LNCaP clone FGC (cell line): ENCODE results near the gene CEMIP.

DNA sequence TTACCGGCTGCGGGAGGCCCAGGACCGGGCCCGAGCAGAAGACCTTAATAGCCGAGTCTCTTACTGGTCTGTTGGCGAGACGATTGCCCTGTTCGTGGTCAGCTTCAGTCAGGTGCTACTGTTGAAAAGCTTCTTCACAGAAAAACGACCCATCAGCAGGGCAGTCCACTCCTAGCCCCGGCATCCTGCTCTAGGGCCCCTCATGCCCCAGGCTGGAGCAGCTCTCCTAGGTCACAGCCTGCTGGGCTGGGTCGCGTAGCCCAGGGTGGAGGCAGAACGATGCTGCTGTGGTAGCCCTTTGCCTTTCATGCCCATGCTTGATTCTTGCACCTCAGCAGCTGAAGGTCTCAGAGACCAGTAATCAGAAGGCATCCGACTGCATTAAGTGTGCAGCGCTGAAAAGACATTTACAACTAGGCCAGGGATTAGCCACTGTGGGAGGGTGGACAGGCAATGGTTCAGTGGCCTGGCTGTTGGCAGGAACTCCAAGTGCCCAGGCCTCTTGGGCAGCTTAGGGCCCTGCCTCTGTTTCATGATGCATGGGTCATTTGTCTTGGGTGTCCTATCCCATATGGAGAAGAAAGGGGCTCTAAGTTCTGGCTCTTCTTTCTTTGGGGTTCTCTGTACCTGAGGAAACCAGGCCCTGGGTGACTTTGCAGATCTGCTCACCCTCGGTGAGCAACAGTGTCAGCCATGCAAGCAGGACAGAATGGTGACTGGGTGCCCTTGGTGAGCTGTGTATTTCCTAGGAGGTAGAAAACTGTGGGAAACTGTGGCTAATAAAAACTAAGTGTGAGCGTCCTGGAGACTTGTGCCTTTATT is 11.3 kb downstream of the TMED3 start:
- RRBS, 2 experiments, result no CpG with 5 or more reads among the region's 17 CpGs

DNA sequence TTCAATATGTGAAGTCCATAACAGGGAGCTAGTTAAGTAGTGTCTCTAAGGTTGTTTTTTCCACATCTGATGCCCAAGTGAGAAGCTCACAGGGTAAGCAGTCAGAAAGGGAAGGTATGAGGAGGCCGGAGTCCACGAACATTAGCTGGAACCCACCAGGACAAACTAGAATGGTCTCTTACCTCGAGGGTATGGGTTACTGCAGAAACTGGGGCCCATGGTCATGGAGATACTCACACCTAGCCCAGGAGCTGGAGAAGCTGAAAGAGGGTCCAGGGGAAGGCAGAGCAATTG is 75.0 kb downstream of the MINAR1 start:
- RRBS, 2 experiments, result no CpG with 5 or more reads among the region's 3 CpGs

DNA sequence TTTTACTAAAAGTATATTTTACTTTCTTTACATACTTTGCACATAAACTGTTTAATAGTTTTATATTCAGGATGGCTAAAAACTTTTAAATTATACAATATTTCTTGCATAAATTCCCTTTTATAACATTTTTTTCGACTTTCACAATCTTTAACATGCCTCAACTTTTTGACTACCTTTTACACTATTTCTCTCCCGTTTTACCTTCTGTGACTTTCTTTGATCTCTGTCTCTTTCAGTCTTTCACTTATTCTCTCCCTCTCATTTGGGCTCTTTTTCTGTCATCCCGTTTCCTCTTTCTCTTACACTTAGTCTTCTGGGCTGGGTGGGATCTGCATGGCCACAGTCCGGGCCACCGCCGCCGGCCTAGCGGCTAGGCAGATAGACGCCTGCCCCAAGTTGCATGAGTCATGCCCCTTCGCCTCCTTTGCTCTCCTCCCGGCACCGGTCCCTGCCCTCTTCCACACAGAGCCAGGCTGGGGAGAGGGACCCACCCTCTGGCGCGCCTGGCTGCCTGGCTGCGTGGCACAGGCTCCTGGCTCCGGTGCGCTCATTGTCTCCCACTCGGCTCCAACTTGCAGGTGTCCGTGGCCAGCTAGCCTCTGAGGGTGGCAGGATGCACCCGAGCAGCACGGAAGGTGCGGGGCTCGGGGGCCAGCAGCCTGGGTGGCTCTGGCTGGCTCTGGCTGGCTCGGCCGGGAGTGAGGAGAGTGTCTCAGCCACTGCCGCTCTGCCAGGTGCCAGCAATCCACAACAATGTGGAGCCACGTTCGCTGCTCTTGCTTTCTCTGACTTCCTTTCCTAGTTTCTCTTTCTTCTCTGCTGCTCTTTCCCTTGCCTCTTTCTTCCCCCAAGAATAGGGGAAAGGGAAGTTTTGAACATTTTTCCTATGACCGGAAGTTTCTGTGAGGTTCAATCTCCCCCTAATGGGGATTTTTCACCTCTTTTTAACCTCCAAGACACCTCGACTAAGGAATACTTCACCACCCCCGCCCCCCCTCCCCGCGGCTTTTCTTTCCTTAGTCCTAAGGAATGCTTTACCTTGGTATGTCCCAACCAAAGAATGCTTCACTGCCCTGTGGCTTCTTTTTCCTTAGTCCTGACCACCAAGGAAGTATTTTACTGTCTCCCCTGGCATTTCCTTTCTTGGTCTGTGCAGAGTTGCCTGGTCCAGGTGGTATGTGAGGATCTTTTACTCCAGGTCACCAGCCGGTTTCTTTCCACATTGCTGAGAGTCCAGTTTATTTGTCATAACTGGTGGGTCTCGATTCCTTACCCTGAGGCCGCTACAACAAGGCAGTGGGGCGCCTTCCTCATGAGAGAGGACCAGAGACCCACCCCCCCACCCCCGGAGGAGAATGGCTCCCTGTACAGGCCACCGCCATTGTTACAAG is 22.5 kb upstream of the MTHFS start:
- RRBS, 2 experiments, result 79 to 81% methylated on average over 6 to 7 of the region's 39 CpGs

- RRBS, 2 experiments, result no CpG with 5 or more reads among the region's 9 CpGs
Measured at GRCh38 chr15:80091926-80092585, 32.6 kb downstream of the ZFAND6 start.

GRCh38 chr15:80177217-80177943 is 24.6 kb downstream of the FAH start:
- RRBS, 2 experiments, result no CpG with 5 or more reads among the region's 5 CpGs

GRCh38 chr15:80250806-80251373 is 1.1 kb downstream of the CTXND1 start:
- RRBS, 2 experiments, result no CpG with 5 or more reads among the region's 17 CpGs

GRCh38 chr15:80317319-80317976 is 65.4 kb upstream of the CTXND1 start:
- RRBS, 2 experiments, result no CpG with 5 or more reads among the region's 7 CpGs

DNA sequence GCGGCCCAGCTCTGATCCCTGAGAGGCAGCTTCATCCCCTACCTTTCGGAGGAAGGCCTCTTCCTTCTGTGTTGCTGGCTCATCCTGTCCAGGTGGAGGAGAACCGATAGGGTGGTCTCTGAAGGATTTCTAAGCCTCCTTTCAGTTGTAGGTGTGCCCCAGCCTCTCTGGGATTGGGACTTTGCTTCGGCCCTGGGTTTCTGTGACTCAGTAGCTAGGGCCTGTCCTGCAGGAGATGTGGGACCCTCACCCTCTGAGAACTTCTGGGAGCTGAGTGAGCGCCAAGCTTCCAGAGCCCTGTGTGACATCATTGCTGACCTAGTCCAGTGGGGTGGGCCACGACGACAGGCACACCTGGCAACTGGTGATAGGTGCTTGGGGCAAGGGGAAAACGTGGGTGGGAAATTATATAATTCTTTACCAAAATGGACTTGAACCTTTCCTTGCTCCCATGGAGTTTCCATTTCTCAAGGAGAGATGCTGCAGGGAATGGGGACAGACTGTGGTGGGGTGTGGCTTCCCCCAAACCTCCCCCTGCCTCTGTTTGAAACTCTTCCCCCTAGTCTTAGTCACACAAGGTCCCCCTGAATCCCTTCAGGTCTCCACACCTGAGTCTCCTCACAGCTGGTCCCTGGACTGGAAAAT is 62.5 kb upstream of the ARNT2 start:
- RRBS, 2 experiments, result no CpG with 5 or more reads among the region's 8 CpGs

DNA sequence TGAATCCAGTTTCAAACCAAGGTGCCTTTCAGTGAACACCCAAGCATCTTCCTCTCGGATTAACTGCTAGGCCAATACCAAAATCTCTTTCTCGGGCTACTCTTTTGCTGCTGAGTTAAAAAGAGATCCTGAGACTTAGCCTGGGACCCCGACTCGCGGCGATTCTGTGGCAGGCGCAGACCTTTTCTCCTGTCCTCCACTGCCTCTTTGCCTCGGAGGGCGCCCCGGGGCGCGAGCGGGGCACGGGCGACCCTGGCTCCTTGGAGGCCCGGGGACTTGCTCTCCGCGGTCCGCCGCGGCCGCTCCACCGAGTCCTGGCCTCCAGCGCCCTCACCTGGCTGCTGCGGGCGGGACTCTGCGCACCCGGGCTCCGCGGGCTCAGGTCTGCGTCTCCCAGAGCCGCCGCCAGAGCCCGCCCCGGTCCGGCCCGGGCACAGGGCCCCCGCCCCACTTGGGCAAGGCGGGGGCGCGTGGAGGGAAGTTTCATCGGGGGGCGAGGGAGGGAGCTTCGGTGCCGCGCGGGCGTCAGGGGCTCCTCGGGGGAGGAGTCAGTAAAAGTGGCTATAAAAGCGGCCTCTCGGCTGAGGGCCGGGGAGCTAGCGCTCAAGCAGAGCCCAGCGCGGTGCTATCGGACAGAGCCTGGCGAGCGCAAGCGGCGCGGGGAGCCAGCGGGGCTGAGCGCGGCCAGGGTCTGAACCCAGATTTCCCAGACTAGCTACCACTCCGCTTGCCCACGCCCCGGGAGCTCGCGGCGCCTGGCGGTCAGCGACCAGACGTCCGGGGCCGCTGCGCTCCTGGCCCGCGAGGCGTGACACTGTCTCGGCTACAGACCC is at the start of gene CEMIP:
Gene CEMIP (plus strand): TSS at position 593 of the 833 bp plus-strand sequence.
- RRBS, 2 experiments, result under 1 to 1% methylated on average over 32 of the region's 80 CpGs

- RRBS, 2 experiments, result no CpG with 5 or more reads among the region's 5 CpGs
Measured at GRCh38 chr15:81157206-81157962, 23.3 kb downstream of the CFAP161 start.

DNA sequence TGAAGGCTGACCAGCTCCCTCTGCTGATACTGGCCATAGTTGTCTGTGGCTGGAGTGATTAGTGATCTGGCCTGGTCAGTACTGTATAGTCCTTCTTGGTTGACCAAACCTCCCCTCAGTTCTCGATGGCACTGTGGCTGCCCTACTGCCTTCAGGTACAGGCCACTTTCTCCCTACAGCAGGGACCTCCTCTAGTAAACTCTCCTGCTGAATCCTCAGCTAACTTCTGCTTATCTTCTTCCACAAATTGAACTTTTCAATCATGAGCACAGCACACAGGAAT is 30.2 kb downstream of the CFAP161 start:
- RRBS, 2 experiments, result no CpG with 5 or more reads among the region's 1 CpG

GRCh38 chr15:81183858-81184860 is 12.5 kb upstream of the IL16 start:
- RRBS, 2 experiments, result no CpG with 5 or more reads among the region's 14 CpGs

GRCh38 chr15:81291584-81292163 is 32.3 kb downstream of the STARD5 start:
- RRBS, 2 experiments, result no CpG with 5 or more reads among the region's 3 CpGs

GRCh38 chr15:81297279-81297610 is 26.7 kb downstream of the STARD5 start:
- RRBS, 2 experiments, result no CpG with 5 or more reads among the region's 2 CpGs

GRCh38 chr15:82195744-82196246 is 66.7 kb downstream of the EFL1 start:
- RRBS, 2 experiments, result no CpG with 5 or more reads among the region's 7 CpGs

GRCh38 chr15:82540557-82541018 is 331 bp upstream of the RPS17 start:
- RRBS, 2 experiments, result 0 to 2% methylated on average over 1 of the region's 35 CpGs

DNA sequence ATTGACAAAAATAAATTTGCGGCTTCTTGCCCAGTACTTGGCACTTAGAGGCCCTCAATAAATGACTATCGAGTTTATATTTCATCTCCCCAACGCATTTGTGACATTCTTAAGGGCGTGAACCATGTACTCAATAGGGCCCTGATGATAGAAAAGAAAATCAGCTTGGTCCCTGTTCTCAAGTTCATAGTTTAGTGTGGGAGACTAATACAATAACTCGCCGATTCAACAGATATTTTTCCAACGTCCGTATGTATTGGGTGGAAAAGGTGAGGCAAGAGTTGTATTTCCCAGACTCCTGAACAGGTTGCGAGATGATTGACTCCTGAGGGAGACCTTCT is 314 bp upstream of the WHAMM start:
- RRBS, 2 experiments, result no CpG with 5 or more reads among the region's 9 CpGs

DNA sequence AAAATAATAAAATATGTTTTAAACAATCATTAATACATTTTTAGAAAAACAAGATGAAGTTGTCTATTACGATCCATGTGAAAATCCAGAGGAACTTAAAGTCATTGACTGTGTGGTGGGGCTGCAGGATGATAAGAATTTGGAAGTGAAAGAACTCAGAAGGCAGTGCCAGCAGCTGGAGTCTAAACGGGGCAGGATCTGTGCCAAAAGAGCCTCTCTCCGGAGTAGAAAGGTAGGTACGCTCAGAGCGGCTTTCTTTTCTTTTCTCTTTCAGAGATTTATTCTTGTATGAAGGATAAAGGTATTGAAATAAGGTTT is 13.6 kb downstream of the WHAMM start:
- RRBS, 2 experiments, result no CpG with 5 or more reads among the region's 5 CpGs

- RRBS, 2 experiments, result no CpG with 5 or more reads among the region's 5 CpGs
Measured at GRCh38 chr15:82944861-82945259, 7.7 kb downstream of the HOMER2 start.